NB4 (cell line): ENCODE measurements around a stretch of chr21.

GRCh38 chr21:25735492-25736108 is 828 bp downstream of the GABPA start:
- RRBS, result 2% methylated on average over 21 of the region's 58 CpGs

- RRBS, result no CpG with 5 or more reads among the region's 6 CpGs
Observed at GRCh38 chr21:25891522-25892061, 156.8 kb downstream of the GABPA start.

DNA sequence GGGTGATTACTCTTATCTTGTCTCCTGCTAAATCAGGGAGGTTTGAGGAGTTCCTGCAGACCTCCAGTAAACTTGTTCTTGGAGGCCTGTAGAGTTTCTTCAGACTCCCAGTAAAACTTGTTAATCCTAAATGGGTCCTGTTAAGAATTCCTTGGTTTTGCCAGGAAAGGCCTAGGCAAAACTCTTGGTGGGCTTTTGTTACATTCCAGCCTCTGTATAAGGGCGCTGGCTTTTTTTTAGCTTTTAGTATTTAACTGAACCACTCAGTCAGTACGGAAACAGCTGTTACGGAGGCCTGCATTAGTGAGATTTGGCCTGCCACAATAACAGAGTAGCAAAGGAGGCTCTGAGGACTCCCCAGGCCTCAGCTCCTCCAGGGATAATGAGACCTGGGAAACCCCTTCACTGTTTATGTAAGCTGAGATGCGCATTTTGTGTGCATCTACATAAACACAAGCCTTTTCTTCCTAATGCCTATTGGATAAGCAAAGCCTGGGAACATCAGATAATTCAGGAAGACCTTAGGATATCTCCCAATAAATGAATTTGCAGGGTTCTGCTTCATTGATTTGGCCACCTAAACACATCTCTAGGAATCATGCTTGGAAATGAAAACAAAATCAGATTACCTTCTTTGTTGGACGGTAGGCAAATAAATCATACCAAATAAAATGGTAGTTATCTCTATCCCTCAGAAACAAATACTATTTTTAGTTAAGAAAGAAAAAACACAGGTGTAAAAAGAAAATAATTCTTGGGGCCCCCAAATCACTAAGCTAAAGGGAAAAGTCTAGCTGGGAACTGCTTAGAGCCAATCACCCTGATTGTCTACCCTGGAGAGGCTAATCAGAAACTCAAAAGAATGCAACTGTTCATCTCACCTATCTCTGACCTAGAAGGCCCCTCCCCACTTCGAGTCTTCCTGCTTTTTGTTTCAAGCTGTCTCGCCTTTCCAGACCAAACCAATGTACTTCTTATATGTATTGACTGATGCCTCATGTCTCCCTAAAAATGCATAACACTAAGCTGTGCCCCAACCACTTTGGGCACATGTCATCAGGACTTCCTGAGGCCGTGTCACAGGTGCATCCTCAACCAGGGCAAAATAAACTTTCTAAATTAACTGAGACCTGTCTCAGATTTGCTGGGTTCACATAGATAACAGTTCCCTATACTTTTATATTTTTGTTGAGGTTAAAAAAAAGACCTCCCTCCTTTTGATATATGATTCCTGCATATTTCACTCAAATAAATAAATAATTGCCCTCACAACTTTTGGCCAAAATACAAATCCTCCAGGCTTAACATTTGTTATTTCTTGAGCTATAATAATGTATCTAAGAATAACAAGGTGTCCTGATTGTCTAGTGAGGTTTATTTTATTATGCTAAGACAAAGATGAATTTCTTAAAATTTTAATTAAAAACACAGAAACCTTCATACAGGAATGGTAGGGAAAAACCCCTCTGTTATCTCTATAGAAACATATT is 209.7 kb downstream of the APP start:
- RRBS, result no CpG with 5 or more reads among the region's 8 CpGs

DNA sequence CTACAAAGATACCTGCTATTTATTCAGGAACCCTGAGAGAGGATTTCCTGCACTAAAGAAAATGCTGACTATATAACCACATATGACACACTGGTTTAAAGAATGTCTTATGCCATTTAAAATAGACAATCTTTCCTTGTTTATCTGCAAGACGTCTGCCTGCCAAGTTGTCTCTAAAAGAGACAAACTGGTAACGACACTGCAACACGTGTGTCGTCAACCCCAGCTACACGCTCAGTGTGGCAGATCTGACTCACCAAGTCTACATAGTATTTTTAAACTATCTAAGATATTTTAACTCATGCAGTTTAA is 42.6 kb downstream of the APP start:
- RRBS, result no CpG with 5 or more reads among the region's 5 CpGs

DNA sequence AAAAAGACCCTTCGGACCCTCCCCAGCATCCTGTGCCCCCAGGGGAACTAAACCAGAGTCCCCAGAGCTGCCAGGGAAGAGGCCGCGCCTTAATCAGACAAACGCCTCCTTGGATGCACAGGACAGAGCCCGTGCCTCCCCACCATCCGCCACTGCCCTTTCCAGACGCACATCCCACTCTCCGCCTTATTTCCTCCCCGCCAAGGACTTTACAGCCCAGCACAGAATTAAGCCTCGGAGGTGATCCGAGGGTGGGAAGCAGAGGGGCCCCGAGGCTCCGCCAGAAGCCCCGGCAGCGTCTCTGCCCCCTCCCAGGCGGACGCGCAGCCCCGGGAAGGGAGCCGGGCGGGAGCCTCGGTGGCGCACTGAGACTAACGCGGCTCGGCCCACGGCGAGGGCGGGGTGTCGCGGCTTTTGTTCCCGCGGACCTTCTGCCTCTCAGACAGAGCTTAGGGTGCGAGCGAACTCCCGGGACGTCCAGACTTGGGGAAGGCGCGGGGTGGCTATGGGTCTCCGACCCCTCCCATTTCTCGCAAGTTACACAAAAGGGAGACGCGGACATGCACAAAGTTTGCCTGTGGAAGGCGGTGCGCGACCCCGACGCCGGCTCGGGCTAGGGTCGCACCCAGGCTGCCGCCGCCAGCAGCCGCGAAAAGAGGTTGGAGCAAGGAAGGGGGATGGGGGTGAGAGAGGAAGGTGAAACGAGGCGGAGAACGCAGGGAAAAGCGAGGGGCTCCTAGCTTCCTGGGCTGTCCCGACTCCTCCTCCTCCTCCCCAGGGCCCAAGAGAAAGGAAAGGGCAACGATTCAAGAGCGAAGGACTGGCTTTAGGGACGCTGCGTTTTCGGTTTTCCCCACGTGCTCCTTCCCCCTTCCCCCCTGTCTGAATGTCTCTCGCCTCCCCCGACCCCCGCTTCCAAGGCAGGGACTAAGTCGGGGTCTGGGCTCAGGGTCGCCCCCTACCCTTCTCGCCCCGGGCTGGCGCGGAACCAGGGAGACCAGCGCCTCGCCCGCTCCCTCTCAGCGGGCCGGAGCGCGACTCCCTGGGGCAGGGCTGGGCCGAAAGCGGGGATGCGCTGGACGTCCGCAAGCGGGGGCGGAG is 879 bp downstream of the APP start:
- RRBS, result 51% methylated on average over 18 of the region's 89 CpGs

DNA sequence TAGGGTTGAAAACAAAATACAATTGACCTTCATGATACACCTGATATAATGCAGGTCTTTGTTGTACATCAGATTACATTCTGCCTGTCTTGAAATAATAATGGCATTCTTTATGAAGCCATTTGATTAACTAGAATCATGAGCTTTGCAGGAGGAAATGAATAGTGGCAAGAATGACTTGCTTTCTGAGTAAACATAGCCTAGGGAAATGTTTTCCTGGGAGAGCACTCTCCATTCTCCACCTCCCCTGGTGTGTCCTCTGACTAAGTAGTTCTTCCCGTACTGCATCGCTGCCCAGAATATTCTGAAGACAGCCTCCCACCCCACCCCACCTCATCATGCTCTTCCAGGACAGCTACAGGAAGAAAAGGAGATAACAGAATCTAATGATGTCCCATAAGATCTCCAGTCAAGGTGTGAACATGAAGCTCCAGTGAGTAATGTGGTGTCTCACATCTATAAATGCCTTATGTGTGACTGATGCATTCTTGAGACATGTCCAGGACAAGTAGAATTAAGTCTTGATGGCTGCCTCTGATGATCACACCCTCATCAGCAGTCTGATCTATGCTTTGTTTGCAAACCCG is 183.2 kb downstream of the CYYR1 start:
- RRBS, result no CpG with 5 or more reads among the region's 3 CpGs

- RRBS, result 69% methylated on average over 2 of the region's 10 CpGs
Observed at GRCh38 chr21:26840194-26840706, 5.0 kb downstream of the ADAMTS1 start.

DNA sequence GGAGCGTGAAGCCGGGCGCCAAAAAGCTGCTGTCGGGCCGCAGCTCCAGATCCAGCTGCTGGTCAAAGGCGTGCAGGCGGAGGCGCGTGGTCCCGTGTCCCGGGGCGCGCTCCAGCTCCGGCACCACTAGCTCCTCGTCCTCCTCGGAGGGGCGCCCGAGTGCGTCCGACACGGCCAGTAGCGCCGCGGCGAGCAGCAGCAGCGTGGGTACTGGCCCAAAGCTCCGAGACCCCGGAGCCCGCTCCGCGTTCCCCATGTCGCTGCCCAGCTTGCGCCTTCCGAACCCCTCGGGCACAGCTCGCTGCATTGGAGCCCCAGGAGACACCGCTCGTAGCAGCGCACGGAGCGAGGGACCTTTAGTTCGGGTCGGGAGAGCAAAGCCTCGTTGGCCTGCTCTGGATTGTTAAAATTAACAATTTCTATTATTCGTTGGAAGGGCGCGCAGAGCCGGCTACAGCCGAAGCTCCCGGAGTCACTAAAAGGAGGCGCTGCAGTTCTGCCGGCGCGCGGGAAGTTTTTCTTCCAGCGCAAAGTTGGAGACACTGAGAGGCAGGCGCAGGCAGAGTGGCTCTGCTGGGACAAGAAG is 468 bp downstream of the ADAMTS1 start:
- RRBS, result 68% methylated on average over 15 of the region's 57 CpGs

DNA sequence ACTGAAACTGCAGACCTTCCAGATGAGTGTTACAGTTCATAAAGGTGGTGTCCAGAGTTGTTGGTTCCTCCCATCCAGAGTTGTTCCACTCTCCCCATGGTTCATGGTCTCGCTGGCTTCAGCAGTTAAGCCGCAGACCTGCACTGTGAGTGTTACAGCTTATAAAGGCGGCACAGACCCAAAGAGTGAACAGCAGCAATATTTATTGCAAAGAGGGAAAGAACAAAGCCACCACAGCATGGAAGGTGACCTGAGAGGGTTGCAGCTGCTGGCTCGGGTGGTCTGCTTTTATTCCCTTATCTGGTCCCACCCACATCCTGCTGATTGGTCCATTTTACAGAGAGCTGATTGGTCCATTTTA is 917.8 kb upstream of the ADAMTS5 start:
- RRBS, result no CpG with 5 or more reads among the region's 4 CpGs

DNA sequence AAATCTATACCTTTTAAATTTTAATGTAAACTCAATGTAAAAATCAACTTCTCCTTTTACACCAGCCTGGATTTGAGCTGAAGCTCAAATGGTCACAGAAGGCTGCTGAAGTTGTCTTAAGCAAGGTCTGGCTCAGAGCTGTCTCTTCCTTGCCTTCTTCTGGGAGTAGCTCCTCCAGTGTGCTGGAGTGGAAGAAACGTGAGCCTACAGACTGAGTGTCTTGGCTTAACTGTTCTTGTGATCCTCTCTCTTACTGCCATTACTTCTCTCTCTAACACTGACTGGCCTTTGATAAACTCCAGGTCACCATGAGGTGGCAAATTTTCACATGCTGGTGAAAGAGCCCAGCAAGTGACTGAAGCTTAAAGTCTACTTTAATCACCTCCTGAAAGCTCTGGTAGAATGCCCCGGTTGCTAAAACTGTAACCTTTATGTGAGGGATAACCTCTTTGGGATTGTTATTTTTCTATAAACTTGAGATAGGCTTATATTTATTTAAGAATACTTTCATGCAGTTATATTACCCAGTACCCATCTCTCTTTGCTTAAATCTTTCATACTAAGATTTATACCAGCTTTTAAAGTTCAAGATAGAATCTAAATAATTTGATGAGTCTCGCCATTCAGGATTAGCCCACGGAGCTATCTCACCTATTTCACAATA is 816.6 kb downstream of the N6AMT1 start:
- RRBS, result no CpG with 5 or more reads among the region's 4 CpGs

DNA sequence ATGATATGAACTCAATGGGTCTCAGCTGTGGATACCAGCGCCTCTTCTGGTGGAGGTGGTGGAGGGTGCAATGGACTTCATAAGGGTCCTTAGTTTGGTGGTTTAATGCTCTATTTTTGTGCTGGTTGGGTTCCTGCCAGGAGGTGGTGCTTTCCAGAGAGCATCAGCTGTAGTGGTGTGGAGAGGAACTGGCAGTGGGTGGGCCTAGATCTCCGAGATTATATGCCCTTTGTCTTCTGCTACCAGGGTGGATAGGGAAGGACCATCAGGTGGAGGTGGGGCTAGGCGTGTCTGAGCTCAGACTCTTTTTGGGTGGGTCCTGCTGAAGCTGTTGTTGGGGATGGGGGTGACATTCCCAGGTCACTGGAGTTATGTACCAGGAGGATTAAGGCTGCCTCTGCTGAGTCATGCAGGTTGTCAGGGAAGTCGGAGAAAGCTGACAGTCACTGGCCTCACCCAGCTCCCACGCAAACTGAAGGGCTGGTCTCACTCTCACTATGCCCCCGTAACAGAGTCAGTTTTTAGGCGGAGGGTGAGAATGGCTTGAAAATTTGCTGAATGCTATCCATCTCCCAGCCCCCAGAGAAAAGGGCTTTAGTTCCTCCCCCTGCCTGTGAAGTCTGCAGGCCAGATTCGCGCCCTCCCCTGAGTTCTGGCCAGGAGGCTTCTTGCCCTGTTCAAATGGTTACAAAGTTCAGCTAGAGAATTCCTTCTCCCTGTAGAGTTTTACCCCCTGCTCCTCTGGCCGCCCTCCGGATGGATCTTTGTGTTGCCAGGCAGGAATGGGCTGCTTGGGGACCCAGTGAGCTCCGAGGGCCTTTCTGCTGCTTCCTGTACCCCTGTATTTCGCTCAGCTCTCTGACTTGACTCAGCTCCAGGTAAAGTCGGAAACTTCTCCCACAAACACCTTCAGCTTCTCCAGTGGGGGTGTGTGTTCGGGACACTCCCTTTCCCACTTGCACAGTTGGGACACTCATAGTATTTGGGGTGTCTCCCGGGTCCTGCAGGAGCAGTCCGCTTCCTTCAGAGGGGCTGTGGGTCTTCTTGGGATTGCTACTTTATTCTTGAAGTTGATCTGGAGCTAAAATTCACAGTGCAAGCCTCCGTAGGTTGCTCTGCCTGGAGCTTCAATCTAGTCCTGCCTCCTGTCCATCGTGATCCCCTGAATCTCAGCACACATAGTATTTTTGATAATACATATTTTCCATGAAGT is 795.1 kb downstream of the N6AMT1 start:
- RRBS, result no CpG with 5 or more reads among the region's 19 CpGs

DNA sequence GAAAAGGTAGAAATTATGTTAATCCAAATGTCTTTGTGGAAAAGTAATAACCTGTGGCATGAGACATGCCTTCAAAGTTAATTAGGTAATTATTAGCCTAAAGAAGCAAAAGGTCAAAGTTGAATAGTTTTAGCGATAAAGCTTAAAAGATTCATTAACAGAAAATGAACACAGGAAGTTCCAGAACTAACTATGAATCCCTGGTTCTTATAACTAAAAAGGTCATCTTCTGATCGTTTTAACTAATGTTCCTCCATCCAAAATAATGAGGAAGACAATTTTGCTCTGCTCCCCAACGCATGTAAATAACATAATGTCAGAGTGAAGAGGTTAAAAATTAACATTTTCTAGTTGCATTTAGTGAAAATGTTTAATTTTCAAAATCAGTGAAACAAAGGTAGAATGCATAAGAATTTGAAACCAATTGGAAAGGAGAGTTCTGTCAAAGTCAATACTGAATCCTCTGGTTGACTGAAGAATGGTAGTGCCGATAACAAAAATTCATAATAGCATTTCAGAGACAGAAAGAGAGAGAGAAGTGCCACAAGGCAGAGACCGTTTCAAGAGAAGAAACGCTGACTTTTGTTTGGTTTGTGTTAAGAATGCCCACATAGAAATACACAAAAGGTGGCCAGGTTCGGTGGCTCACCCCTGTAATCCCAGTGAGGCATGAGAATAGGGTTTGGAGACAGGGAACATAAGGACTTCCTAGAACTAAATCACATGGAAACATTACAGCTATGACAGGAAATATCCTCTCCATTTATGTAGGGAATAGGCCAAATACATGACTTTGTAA is 508.8 kb downstream of the N6AMT1 start:
- RRBS, result no CpG with 5 or more reads among the region's 7 CpGs

GRCh38 chr21:28745409-28746222 is 139.6 kb downstream of the N6AMT1 start:
- RRBS, result no CpG with 5 or more reads among the region's 12 CpGs

GRCh38 chr21:28805703-28806307 is 79.4 kb downstream of the N6AMT1 start:
- RRBS, result no CpG with 5 or more reads among the region's 6 CpGs

DNA sequence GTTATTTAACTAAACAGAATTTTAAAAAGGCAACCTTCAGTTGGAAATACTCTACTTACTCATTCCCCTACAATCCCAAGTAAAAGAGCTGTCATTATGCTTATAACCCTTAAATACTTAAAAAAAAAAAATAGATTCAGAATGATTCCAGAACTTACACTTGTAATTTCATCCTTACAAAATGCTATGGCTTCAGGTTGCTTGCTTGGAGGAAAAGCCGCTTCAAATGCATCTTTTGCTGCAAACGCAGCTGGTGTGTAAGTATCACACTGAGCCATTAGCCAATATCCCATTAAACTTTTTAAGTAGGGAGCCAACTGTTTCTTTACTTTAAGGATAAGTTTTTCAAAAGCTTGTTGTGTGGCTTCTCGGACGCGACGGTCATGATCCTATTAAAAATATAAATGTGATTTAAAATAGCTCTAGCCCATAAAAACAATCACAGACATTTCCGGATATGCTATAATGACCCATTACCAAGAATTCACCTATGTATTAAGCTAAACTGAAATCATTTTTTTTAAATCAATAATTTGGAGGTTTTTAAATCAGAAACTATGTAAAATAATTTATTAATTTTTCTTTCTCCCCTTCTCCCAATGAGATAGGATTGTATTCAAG is 8.0 kb downstream of the LTN1 start:
- RRBS, result no CpG with 5 or more reads among the region's 7 CpGs

DNA sequence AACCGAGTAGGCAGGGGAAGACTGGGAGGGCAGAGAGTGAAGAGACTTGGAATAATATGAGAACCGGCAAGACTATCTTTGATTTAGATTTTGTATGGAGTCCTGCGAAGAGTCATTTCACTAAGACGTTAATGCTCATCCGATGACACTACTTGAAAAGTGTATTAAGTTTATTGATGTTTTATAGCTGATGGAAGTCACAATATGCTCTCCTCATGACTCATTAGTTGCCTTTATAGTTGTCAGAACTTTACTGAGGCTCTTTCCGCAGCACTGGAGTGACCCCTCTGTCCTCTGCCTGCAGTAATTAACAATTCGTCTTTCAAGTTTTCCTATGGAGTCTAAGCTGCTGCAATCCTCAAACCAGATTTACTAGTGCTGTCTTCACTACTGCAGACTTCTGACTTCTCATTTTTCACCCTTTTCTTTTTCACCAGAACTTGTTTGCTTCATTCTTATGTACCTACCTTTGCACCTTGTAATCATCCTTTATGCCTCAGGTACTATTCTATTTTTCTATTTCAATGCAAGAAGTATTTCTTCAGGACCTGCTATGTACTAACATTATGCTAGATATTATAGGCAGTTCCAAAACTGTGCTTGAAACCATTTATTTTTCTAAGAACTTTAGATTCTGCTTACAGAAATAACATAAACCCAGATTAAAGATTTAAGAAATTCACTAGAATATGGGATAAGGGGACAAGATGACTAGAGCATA is 964 bp downstream of the USP16 start:
- RRBS, result no CpG with 5 or more reads among the region's 7 CpGs

DNA sequence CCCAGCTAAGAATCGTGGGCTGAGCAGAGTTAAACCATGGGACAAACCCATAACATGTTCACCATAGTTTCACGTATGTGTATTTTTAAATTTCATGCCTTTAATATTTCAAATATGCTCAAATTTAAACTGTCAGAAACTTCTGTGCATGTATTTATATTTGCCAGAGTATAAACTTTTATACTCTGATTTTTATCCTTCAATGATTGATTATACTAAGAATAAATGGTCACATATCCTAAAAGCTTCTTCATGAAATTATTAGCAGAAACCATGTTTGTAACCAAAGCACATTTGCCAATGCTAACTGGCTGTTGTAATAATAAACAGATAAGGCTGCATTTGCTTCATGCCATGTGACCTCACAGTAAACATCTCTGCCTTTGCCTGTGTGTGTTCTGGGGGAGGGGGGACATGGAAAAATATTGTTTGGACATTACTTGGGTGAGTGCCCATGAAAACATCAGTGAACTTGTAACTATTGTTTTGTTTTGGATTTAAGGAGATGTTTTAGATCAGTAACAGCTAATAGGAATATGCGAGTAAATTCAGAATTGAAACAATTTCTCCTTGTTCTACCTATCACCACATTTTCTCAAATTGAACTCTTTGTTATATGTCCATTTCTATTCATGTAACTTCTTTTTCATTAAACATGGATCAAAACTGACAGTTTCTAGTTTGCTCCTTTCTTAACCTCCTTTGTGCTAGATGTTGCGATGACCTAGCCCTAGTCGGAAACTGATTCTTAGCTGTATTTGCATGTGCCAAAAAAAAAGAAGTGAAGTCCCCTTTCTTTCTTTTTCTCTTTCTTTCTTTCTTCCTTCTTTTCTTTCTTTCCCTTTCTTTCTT is 45.0 kb downstream of the MAP3K7CL start:
- RRBS, result no CpG with 5 or more reads among the region's 5 CpGs

GRCh38 chr21:29217730-29218216 is 80.9 kb upstream of the BACH1 start:
- RRBS, result no CpG with 5 or more reads among the region's 3 CpGs

GRCh38 chr21:29320935-29321667 is 22.4 kb downstream of the BACH1 start:
- RRBS, result no CpG with 5 or more reads among the region's 12 CpGs